Measurements from ENCODE around the gene RRP1B.

DNA sequence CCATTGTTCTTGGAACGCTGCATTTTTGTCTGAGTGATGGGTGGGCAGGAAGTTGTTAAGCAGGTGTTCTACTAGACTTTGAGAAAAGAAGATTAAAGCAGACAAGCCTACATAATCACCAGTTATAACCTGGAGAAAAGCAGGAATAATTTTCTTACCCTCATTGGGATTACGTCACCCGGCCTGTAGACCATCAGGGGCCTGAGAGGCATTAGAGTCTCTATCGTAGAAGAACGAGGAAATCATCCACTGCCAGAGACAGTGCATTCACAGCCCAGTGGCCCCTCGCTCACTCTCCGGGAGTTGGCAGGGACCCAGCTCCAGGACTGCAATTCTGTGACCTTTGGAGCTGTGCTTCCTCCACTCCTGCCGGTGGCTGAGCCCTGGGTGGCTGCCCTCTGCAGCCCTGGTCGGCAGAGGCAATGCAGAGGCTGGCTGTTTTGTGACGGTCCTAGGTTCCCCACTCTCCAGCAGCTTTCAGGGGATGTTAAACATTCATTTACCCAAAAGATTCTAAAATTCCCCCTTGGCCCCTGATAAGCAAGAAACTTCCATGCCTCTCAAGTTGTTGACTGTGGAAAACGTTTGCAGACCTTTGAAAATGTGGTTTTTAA is 12.7 kb downstream of the SLC37A1 start:
- PRO-cap: no peak
- RAMPAGE, long total RNA: no peak

- PRO-cap: no peak
- RAMPAGE, long total RNA: no peak
These were observed 25.6 kb downstream of the SLC37A1 start for GRCh38 chr21:42539108-42539852.

- PRO-cap: no peak
- RAMPAGE, long total RNA: no peak
These were observed 92.6 kb downstream of the PDE9A start for GRCh38 chr21:42746034-42746503.

- PRO-cap: no peak
- RAMPAGE, long total RNA: no peak
These were observed 95.0 kb downstream of the WDR4 start for GRCh38 chr21:42784241-42784876.

GRCh38 chr21:42849488-42850350 is 29.6 kb downstream of the WDR4 start:
- PRO-cap: no peak
- RAMPAGE, long total RNA: no peak

DNA sequence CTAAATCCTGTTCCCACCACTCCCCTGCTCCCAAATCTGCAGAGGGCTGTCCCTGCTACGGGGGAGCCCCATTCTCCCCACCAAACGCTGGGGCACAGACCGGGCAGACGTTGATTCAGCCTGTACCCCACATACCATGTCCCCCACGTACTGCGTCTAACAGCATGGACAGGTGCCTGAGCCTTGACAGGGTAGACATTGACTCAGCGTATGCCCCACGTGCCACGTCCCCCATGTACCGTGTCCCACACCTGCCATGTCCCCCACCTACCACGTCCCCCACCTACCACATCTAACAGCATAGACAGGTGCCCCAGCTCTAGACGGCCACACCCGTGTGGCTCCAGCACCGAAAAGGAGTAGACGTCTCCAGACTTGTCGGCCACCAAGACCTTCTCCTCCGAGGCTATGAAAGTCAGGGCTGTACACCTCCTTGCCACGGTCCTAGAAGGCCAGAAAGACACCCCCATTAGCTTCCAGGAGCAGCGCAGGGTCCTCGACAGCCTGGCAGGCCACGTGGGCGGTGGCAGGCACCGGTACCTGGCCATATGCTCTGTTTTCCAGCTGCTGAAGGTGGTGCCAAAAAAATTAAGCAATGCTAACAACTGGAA is 16.1 kb downstream of the WDR4 start:
- PRO-cap: no peak
- RAMPAGE, long total RNA: no peak

DNA sequence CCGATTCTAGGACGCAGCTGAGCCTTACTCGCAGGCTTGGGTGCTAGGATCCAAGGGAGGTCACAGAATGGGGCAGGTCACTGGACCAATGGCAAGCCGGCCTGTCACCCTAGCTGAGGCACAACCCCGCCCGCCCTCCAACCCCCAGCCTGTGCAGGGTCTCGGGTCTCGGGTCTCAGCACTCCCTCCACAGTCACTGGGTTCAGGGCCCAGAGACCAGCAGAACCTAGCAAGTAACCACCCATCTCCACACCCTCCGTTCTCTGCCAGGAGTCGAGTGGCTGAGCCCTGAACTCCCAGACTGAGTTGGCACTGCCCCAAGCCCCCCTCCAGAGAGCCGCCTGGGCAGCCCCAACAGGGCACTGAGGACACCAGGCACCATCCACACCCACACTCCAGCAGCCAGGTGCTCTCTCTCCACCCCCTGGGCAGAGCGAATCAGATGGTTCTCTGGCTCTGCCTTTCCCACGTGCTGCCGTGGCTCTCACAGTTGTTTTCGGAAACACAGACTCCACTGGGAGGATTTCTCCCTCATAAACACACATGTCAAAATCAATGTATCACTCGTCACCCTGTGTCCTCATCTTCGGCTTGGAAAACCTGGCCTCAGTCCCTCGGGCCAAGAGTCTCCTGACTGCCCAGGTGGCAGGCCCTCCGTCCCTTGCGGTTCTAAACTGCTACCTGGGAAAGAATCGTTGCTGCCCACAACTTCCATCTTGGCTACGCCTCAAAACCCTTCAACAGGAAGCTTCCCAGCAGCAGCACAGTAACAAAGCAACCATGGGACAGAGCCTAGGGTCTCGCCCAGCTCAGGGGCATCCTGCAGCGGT is 13.5 kb downstream of the WDR4 start:
- PRO-cap: no peak
- RAMPAGE, long total RNA: no peak

- PRO-cap: no peak
- RAMPAGE, long total RNA: no peak
These were observed 101.9 kb downstream of the CRYAA start for GRCh38 chr21:43270526-43271236.

DNA sequence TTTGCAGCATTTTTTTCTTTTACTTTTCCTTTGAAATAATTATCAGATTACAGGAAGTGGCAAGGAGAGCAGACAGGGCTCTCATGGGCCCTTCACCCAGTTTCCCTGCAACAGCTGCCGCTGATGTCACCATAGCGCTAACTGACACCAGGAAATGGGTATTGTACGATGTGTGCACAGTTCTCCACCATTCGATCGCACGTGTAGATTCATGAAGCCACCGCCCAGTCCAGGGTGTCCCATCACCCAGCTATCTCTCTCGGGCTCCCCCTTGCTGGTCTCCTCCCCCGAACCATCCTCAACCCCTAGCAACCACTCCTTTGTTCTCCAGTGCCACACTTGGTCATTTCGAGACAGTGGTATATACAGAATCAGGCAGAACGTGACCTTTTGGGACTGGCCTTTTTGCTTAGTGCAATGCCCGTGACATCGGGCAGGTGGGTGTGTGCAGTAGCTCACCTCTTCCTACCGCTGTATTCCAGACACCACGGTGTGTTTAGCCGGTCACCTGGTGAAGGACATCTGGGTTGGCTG is 118.4 kb downstream of the CRYAA start:
- PRO-cap: no peak
- RAMPAGE, long total RNA: no peak

DNA sequence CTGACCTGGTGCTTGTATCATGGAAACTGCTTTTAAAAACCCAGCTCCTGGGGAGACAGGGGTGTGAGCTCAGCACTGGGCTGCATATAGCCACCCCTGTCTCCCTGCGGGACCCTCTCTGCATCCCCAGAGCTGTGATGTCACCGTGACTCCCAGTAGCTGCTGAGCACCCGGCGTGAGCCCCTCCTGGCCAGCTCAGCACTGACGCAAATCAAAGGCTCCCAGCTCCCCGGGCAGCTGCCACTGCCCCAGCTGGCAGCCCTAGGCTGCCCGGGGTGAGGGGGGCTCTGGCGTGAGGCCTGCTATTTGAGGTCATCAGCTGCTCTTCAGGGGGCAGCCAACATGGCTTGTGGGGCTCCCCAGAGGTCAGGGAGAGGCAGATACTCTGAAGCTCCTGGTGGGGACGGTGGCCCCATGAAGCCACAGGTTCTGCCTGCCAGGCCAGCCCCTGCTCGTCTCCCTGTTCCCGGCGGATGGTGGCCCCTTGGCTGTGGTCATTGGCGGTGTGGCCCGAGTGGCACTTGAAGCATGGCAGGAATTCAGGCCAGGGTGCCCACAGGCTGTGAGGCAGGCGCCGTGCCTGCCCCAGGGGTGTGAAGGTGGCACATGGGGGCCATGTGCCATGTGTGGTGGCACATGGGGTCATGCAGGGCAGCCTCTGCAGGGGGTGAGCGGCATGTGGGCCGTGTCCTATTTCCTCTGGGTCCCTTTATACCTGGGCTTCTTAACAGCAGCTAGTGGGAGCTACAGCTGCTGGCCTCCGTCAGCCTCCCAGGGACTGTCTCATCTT is 85.4 kb downstream of the SIK1 start:
- PRO-cap: no peak
- RAMPAGE, long total RNA: no peak

DNA sequence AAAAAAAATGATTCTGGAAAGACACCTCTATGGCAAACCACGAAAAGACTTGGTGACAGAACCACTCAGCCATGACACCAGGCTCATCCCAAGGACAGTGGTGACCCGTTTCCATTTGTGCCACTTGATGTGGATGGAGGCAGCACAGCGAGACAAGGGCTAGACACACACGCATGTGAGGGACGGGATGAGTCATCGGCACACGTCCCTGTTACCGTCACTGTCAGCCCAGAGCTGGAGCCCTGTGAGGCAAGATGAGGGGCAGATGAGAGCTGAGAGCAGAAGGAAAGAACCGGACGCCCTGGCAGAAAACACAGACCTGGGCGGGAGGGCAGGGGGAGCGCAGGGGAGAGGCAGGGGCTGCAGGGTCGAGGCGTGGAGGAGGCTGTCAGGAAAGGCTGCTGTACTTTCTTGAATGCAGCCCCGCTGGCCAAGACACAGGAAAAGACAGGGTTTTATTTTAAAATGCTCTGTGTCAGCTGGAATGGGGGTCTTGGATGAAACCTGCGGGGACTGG is 57.8 kb downstream of the SIK1 start:
- PRO-cap: unidirectional peak, plus-strand start at position 281 of the sequence
- RAMPAGE, long total RNA: no peak

DNA sequence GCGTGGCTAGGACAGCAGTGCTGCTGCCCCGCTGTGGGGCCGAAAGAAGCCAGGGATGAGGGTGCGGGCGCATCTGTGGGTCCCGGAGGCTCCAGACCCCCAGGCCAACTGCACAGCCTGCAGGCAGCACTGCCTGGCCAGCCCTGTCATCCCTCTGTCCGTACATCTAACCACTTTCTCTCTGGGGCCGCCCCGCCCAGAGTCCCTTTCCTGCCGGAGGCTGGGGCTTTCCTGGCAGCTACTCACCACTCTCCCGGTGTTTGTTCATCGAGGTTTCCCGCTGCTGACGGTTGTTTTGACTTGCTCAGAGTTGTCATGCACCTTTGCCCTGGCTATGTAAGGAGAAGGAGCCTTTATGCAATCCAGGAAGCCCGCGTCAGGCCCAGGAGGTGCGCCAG is 50.9 kb upstream of the SIK1 start:
- PRO-cap: no peak
- RAMPAGE, long total RNA: no peak

- PRO-cap: no peak
- RAMPAGE, long total RNA: no peak
These were observed 44.8 kb downstream of the H2BC12L start for GRCh38 chr21:43609586-43610416.

DNA sequence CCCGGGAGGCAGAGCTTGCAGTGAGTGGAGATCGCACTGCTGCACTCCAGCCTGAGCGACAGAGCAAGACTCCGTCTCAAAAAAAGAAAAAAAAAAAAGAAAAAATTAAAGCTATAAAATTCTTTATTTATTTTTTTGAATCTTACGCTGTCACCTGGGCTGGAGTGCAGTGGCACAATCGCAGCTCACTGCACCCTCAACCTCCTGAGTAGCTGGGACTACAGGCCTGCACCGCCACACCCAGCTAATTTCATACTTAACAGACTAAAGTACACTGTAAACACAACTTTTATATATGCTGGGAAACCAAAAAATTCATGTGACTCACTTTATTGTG is 40.5 kb downstream of the HSF2BP start:
- PRO-cap: no peak
- RAMPAGE, long total RNA: no peak

- PRO-cap: bidirectional peak, plus-strand start at chr21:43659560, minus-strand start at chr21:43659467
- RAMPAGE, long total RNA: start-site peak on the minus strand at chr21:43659470-43659511, 9 and 19 reads in 2 replicates
These were observed at the start of gene RRP1B for GRCh38 chr21:43659325-43659728. RRP1B (plus strand) TSS chr21:43659560.

DNA sequence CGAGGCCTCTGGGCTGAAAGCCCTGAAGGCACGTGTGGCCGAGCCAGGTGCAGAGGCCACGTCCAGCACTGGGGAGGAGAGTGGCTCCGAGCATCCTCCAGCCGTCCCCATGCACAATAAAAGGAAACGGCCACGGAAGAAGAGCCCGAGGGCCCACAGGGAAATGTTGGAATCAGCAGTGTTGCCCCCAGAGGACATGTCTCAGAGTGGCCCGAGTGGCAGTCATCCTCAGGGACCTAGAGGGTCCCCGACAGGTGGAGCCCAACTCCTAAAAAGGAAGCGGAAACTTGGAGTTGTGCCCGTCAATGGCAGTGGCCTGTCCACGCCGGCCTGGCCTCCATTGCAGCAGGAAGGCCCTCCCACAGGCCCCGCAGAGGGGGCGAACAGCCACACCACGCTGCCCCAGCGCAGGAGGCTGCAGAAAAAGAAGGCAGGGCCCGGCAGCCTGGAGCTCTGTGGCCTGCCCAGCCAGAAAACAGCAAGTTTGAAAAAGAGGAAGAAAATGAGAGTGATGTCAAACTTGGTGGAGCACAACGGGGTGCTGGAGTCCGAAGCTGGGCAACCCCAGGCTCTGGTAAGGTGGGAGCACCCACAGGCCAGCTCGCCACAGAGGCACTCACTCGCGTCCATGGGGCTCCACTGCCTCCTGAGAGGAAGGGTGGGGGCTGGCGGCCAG is 28.4 kb downstream of the RRP1B start:
- PRO-cap: no peak
- RAMPAGE, long total RNA: no peak

DNA sequence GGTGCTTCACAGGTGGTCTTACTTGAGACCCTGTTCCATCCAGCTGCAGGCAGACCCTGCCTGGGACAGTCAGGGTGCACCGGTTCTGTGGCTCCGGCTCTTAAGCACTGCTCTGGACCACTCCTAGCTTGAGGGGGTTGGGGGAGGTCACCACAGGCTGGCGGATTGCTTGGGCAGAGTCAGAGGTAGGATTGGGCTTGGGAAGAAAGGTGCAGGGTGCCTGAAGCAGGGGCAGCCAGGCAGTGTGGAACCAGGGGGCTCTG is 1.5 kb downstream of the PDXK start:
- PRO-cap: no peak
- RAMPAGE, long total RNA: no peak

DNA sequence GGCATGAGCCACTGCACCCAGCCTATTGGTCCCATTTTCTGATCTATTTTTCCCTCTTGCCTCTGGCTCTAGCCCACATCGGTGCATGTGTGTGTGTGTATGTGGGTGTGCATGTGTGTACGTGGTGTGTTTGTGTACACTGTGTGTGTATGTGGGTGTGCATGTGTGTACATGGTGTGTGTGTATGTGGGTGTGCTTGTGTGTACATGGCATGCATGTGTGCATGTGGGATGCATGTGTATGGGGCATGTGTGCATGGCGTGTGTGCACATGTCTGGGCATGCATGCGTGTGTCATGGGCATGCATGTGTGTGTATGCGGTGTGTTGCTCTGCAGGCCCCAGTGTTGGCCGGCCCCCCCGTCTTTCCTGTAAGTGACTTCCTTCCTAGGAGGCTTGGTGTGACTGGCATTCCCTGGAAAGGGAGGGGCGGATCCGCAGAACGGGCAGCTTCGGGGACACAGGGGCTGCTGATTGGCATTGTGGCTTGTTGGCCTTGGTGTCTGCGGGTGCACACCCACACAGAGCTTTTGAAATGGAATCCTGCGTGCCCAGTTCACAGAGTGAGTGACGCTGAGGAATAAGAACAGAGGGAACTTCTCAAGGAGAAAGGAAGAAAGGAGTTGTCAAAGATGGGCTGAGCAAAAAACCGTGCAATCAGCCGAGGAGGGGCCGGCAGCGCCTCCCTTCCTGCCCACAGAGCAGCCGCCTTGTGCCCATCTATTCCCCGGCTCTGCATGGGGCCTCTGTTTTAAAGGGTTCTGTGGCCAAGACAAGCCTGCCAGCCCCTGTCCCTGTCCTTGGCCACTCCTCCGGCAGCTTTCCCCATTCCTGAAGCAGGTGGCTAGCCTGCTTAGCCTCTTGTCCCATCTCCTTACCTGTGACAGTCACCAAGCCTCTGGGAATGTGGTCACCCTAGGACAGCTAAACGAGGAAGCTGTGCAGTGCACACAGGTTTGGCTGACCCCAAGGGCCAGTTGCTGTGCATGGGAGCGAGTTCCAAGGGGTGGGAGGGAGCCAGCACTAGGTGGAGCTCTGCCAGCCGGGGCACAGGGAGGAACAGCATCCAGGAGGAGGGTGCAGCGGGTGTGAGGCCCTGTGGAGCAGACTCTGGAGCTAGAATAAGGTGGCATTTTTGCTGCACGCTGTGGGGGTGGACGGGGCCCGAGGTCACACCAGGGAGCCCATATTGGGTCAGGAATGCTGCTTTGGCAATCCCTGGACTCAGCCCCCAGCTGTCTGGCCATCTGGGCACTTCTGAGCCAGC is 8.2 kb downstream of the PDXK start:
- PRO-cap: no peak
- RAMPAGE, long total RNA: no peak

DNA sequence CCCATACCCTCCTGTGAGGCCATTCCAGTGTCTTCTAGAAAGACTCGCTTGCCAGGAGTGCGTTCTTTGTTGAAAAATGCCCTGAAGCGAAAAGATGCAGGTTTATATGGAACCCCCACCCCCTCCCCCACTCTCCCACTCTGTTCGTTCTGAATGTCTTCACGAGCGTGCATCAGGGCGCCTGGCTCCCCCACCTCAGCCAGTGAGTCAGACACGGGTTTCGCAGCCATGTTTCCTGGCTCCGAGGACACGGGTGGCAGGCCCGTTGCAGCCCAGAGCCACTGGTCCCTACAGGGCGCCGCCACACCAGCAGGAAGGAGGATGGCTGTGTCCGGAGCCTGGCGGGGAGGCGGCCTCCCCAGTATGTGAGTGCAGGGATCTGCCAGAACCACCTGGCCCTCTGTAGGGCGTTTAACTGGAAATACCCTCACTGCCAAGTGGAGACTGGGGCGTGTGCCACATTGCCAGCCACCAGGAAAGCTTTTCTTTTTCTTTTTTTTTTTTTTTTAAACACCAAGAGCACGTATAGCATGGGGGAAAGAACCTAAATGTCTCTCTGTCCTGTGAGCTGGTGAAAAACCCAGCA is 18.5 kb downstream of the CSTB start:
- PRO-cap: no peak
- RAMPAGE, long total RNA: no peak

GRCh38 chr21:43761528-43762088 is 14.5 kb downstream of the CSTB start:
- PRO-cap: no peak
- RAMPAGE, long total RNA: no peak